ENCODE measurements around the genes IQGAP2 and F2RL1.

DNA sequence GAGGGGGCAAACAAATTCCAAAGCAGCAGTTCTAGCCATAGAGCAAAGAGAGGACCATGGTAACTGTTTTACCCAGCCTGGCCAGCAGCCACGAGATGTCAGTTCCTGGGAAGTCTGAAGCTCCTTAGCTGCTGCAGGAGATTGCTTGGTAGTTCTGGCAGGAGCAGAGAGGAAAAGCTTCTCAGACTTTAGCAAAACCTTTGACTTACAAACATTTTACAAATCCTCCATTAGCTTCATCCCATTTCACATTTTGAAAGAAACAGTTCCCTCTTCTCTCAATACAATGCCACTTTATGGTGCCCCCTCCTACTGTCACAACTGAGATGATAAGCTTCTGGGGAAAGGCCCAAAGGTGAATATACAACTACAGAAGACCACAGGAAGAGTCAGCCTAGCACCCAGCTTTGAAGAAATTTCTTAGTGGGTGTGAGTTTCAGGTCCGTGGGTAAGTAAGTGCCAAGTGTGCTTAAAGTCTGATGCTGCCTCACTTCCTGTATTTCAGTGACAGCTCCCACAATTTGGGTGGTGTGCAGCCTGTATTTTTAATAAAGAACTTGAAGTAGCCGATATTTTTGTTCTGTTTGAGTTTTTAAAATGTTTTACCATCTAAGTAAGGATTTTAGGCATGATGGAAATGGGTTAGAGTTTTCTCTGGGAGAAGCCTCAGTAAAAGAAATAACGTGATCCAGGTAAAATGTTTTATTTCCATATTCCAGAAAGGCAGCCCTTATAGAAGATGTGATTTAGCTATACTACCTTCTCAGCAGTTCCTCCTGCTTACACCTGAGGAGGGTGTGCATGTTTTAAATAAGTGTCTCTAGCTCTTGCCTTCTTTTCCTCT, 68.1 kb downstream of the ARHGEF28 start:
- PRO-cap = no peak

- PRO-cap = no peak
Measured at GRCh38 chr5:73749666-73750649, 124.0 kb downstream of the ARHGEF28 start.

GRCh38 chr5:73780655-73781054, 154.7 kb downstream of the ARHGEF28 start:
- PRO-cap = no peak

DNA sequence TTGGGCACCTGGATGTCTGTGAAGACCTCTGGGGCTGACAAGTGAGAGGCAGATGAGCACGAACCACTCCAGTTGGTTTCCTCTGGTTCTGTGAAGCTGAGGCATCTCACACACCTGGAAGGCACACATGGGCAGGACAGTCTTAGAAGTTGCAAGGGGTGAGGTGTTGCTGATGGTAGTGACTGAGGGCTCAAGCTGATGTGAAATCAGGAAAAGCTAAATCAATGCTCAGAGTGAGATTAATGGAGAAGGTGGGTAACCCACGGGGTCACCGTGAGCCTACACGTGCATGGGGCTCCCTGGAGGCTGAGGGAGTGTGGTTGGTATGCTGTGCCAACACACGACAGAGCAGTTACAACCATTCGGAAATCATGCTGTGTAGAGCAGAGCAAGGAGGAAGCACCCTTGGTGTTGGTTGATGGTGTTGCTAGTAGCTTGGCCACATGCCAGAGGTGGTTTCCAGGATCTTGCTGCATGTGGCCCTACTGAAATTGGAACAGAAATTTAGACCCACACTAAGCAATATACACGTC, 170.3 kb downstream of the ARHGEF28 start:
- PRO-cap = no peak

- PRO-cap = bidirectional peak, plus-strand start at chr5:74207058, minus-strand start at chr5:74206848
Measured at GRCh38 chr5:74206685-74207254, 433.8 kb downstream of the ENC1 start.

GRCh38 chr5:74957219-74957611, 91.0 kb upstream of the FAM169A start:
- PRO-cap = no peak

- PRO-cap = no peak
Measured at GRCh38 chr5:75023801-75024245, 28.5 kb downstream of the GCNT4 start.

DNA sequence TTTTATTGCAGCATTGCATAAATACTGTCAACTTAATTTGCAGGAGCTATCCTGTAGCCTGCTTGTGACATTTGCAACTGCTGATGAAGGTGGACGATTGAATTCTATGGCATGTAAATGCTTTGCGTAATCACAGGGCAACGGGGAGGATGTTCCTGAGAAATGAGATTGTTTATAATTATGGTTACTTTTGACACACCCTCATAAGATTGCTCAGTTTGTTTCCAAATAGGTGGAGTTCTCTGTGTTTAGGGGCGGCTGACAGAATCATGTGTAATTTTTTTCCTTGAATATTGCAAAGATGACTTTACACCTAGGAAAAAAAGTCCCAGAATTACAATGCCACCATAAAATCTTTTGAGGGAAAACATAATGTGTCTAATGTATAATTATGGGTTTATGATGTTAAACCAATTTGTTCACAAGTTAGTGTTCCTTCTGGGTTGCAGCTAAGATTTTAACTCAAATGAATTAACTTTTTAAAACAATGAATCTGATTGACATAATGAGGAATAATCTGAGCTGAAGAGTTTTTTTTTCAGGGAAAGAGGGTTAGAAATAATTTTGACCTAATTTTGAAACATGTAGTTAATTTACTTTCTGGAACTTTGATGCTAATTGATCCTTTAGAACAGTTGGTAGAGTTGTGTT, 2.7 kb downstream of the HMGCR start:
- PRO-cap = no peak

GRCh38 chr5:75363102-75363717, 26.2 kb downstream of the HMGCR start:
- PRO-cap = no peak

GRCh38 chr5:75405246-75405847, 68.3 kb downstream of the HMGCR start:
- PRO-cap = no peak

DNA sequence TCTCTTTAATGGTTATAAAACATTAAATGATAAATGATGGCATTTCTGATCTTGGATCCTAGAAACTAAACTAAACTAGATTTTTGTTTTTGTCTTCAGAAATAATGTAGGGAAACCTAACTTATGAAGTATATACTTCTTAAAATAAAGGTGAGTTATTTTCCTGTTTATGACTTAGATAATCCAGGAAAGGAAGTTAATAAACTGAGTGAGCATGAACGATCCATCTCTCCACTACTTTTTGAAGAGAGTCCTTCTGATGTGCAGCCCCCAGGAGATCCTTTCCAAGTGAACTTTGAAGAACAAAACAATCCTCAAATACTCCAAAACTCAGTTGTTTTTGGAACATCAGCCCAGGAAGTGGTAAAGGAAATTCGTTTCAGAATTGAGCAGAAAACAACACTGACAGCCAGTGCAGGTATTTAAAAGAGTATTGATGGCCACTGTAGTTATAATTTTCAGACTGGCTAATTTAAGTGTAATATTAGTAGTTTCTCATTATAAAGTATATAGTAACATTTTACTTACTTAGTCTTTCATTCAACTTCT, 30.1 kb upstream of the ANKDD1B start:
- PRO-cap = no peak

DNA sequence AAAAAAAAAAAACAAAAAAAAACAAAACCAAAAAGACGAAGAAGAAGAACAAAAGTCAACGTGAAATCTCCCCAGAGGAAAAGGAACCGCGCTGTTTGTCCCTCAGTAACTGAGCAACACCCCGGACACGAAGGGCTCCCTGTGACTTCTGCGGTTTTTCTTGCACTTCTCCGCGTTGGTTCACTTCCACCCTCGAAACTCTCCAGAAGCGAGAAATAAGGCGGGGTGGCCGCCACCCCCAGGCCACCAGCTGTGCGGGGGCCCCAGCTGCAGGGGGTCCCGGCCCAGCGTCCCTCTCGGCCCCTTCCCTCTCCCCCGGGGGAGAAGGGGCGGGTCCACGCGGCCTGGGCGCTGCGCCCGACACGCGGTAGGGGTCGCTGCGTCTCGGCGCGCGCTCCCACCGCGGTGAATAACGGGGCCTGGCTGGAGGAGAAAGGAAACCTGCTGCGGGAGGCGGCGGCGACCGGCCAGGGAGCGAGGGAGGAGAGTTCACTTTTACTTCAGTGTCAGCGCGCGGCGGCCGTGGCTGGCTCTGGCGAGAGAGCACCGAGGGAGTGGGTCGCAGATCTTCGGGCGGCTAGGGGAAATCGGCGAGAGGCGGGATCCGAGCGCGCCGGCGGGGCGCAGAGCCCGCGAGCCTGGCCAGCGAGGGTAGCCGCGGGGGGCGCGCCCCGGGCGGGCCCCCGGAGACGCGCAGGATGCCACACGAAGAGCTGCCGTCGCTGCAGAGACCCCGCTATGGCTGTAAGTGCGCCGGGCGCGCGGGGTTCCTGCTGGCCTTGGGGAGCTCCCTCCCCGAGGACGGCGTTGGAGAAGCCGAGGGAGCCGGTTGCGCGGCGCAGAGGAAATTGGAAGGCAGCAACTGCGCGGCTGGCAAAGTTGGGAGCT, at the start of gene IQGAP2:
Gene IQGAP2 (plus strand): TSS at position 438 of the 888 bp plus-strand sequence.
- PRO-cap = bidirectional peak, plus-strand start at position 444 of the sequence, minus-strand start at position 300 of the sequence; bidirectional peak, plus-strand start at position 509 of the sequence, minus-strand start at position 550 of the sequence

DNA sequence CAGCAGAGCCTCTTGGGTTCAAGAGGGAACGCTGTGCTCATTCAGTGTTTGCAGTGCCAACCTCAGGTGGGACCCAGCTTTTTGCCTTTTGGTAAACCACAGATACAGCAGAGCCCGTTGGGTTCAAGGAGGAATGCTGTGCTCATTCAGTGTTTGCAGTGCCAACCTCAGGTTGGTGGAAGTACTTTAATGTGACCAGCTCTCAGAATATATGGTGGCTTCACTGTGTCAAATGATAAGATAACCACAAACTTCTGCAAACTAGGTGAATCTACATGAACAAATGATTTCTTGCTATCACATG, 1.7 kb downstream of the IQGAP2 start:
- PRO-cap = no peak

DNA sequence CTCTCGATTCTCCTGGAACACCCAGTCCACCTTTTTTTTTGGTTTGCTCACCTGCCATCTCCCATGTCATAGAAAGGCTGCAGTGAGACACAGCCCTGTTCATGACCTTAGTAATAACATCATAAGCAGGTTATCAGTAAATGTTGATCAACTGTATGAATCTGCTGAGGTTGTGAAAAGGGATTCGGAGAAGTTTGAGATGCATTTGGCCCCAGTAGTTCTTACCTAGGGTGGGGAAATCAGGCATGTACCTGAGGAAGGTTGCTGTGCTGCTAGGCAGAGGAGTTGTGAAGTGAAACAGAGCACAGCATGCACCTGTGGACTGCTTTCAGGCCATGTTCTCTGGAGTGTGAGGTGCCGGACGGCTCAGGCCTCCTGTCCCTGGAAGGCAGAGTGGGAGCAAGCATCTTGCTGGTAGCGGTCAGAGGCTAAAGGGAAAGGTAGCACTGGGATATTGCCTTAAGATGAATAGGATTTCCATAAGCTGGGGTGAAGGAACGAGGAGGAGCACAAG, 88.9 kb downstream of the IQGAP2 start:
- PRO-cap = no peak

DNA sequence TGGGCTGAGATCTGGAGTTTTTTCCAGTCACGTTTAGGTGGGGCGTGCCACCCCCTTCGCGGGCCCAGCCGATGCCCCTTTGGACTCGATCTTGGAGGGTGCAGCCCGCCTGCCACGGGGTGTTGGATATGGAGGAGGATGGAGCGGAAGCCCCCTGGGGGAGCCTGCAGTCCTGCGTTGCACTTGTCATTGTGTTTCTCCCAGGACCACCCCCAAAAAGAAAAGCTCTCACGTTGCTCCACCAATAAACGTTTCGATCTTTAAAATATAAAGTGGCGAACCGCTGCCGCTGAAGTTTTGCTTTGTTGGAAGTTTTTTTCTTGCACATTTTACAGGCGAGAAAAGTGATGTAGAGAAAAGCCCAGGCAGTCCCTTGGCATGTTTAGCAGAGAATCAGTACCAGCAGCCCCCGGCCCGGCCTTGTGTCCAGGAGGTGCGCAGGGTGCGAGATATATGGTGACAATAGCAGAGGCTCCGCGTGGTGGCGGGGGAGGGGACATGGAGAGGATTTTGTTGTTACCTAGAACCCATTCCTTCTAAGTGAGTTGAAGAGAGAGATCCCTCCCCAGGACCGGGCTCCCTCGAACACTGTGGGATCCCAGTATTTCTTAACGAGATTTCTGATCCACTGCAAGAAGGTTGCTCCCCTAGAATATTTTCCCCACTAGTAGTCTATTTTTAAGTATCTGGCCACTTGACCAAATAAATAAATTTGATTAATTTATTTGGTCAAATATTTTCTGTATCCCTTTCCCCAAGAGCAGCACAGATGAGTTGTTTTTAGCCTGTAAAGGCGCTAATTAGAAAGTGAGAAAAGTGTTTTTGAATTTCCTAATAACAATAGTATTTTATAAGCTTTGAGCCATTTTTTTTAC, 828 bp downstream of the F2R start:
- PRO-cap = unidirectional peak, minus-strand start at position 420 of the sequence

DNA sequence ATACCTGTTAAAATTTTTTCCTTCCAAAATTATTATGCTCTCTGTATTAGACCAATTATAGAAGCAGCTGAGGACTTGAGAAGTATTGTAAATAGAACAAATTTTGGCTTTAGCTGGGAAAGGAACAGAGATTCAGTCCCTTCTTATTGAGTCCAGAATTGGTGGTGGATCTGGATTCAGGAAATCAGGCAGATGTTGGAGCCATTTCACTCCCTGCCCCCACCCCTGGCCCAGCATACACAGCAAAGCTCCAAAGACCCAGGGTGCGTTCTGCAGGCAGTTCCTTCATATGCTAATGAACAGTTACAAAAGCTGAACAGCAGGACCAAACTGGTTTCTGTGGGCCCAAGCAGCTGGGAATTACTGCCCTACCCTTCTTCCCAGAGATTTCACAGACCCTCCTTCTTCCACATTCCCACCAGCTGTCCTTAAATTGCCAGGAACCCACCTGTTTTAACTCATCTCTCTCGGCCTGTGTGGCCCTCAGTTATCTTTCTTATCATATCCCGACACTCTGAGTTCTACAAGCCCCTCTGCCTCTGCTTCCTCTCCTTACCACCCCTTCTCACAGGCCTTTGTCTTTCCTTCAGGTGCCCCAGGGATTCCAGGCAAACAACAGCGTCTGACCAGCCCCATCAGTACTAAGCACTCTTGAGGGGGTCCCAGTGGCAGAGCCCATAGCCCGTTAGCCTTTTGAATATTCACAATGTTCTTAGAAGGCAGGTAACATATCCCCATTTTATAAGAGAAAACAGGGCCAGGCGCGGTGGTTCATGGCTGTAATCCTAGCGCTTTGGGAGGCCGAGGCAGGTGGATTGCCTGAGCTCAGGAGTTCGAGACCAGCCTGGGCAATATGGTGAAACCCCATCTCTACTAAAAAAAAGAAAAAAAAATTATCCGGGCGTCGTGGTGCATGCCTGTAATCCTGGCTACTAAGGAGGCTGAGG, 10.6 kb upstream of the F2RL1 start:
- PRO-cap = no peak

GRCh38 chr5:76818697-76819485, at the start of gene F2RL1:
TSS of gene F2RL1 (plus strand) at chr5:76819030.
- PRO-cap = bidirectional peak, plus-strand start at chr5:76819065, minus-strand start at chr5:76818887

- PRO-cap = bidirectional peak, plus-strand start at chr5:76953712, minus-strand start at chr5:76953430; unidirectional peak, plus-strand start at chr5:76953936
Measured at GRCh38 chr5:76953193-76954374, 739 bp downstream of the CRHBP start.

DNA sequence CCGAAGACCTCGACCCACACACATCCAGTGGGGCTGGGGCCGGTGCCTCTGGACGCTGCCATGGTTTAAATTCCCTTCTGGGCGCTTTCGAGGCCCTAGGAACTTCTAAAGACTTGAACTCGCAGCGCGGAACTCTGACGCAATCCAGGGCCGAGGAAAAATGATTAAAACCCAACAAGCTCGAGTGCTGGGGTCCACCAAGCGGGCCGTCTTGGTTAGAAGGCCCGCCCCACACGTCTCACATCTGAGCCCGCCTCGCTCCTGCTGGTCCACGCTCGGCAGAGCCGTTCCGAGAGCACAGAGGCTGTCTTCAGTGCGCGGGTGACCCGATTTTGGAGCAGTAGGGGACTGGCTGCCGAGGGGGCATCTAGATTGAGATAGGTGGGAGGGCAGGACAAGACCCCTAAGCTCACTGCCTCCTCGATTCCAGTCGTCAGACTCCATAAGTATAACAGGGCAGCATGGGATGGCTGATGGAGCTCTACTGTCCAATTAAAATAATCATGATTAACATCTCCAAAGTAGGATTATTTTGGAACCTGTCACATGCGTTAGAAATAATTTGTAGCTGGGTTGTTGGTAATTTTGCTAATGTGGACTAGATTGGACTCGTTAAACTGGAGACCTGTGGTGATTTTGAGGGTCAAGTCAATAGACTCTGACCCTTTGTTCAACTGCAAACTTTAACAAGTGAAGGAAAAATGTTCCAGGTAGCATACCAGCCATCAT, 1.7 kb downstream of the CRHBP start:
- PRO-cap = bidirectional peak, plus-strand start at position 278 of the sequence, minus-strand start at position 260 of the sequence; unidirectional peak, minus-strand start at position 438 of the sequence

- PRO-cap = no peak
Measured at GRCh38 chr5:77052592-77052857, 22.3 kb downstream of the AGGF1 start.